Left colon (tissue), 1 donor: ENCODE measurements around a stretch of chr2.

DNA sequence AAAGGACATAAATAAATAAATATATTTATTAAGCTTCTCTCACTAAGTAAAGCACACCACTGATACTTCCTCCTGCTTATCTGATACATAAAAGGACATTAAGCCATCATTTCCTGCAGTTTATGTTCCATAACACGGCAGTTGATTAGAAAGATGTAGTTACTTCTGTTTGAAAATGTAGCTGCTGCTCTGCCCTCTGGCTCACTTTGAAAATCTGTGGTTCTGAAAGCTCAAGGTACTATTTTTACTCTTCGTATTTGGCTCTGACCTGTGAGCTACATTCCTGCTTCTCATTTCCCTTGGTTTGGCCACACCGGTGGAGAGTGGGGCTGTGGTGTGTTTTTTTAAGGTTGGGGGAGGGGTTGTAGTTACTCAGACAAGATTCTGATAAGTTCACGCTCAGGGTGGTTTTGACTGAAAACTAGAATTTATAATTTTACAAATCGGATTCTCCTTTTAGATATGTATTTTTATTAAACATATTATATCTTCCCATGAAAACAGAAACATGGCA is 12.8 kb upstream of the TTN start:
- PRO-cap = no peak

GRCh38 chr2:178863678-178864323 is 56.6 kb upstream of the TTN start:
- PRO-cap = no peak

GRCh38 chr2:179127152-179127489 is 77.2 kb upstream of the CCDC141 start:
- PRO-cap = no peak

- PRO-cap = no peak
Observed at GRCh38 chr2:179183013-179183270, 81.7 kb downstream of the SESTD1 start.

GRCh38 chr2:179272221-179273198 is 7.9 kb upstream of the SESTD1 start:
- PRO-cap = no peak

- PRO-cap = no peak
Observed at GRCh38 chr2:179945080-179945909, 61.8 kb downstream of the CWC22 start.

DNA sequence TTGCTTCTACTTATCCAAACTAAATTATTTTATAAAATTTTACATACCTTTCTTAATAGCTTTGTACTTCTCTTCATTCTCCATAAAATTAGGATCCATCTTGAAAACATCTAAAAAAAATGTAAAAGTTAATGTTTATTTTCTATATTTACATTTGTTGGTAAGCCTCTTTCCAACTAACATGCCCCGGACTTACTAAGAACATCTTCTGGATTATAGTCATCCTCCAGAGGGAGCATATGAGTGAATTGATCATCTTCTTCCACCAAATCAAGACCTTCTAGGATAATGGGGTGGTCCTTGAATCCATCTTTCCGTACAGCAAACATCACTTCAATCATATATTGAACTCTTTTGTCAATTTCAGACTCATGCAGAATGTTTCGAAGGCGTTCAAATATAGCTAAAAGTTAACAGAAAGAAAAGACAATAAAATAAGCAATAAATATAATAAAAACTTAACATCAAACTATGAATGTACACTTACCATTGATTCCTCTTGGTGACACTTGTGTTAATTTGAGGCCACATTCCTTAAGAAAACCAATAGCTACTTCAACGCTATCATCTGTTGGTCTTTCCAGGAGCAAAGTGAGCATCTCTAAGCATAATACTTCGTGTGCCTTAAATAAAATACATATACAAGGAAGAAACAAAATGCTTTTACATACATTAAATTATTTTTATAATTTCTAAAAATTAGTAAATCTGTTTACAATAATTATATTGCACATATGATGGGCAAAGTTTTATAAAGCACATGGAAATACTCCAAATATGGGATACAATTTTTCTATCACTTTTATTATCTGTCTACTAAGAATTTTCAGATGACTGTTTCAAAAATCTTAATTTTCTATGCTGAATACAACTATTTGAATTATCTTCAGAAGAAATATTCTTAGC is 36.4 kb downstream of the CWC22 start:
- PRO-cap = no peak

- PRO-cap = no peak
Observed at GRCh38 chr2:180125704-180126012, 118.6 kb upstream of the CWC22 start.

DNA sequence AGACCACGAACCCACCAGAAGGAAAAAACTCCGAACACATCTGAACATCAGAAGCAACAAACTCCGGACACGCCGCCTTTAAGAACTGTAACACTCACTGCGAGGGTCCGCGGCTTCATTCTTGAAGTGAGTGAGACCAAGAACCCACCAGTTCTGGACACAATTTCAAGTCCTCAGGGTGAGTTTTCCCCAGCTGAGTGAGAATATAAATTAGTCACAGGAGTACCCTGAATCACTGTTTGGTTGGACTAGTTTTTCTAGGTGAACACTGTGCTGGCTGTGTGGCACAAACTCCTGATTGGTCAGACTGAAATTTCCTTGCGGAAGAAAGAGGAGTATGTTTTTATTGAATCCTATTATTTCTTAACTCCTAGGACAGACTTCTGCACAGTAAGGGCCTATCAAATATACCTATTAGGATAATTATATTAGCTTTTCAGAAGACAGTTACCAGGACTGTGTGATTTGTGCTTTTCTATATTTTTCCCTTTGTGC is 288.1 kb upstream of the UBE2E3 start:
- PRO-cap = no peak

- PRO-cap = no peak
Observed at GRCh38 chr2:181054363-181055333, 74.2 kb downstream of the UBE2E3 start.

GRCh38 chr2:181165234-181165831 is 184.9 kb downstream of the UBE2E3 start:
- PRO-cap = no peak

DNA sequence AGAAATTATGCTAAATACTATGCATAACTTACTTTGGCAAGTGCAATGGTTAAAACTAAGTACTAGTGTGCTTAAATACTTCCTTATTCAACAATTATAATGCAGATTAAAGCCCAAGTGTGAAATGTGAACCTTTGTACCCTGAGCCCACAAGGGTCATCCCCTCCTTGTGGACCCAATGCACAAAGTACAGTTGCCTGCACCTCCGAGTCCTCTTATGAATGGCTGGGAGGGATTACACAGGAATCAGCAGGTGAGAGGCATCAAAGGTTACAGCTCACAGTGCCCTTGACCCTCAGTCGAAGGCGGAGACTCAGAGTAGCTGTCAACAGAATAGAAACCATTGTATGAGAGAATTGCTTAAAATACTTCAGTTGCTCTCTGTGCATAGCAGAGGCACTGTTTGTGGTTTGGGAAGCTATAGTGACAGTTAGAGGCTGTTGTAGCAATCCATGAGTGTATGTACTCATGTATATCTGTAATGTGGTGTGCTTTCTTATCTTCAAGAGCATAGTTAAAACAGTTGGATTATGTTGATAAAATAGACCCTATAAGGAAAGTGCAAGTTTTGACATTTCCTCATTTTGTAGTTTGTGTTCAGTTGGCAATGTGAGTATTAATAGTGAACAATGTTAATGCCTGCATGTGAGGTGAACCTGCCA is 151.6 kb upstream of the ITGA4 start:
- PRO-cap = bidirectional peak, plus-strand start at position 402 of the sequence, minus-strand start at position 217 of the sequence

GRCh38 chr2:181307450-181307962 is 149.7 kb upstream of the ITGA4 start:
- PRO-cap = no peak

DNA sequence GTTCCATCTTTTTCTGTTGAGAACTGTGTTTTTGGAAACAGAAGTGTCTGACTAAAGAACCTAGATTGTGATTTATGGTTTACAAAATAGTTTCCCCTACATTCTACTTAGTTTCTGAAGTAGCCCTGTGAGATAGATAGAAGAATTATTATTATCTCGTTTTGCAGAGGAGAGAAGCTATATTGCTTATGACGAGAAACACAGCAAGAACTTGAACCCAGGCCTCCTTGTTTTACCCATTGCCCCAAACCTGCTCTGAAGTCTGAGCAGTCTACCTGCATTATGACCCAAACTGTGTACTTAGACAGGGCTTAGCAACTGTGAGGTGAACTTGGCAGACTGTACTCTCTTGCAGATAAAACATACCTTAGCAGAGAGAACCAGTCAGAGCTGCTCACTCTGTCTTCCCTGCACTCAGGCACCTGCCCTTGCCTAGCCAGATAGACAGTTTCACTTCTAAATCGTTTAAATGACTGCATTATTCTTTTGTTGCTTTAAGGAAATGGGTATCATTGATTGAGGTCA is 20.2 kb downstream of the ITPRID2 start:
- PRO-cap = no peak

- PRO-cap = no peak
Observed at GRCh38 chr2:182714784-182715704, 1.0 kb upstream of the DNAJC10 start.

DNA sequence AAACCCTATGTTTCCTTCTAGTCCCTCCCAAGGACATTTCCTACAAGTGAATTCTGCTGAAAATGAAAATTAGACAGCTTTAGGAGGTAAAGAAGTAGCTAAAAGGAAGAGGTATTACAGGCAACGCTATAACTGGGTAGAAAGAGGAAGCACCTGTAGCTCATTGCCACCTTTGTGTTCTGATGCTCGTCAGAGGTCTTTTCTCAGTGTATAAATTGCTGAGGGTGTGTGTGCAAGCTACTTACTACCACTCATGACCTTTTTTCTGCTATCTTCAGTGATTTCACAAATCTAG is 1.4 kb downstream of the DNAJC10 start:
- PRO-cap = no peak

- PRO-cap = no peak
Observed at GRCh38 chr2:183013217-183014001, 24.8 kb downstream of the NCKAP1 start.

DNA sequence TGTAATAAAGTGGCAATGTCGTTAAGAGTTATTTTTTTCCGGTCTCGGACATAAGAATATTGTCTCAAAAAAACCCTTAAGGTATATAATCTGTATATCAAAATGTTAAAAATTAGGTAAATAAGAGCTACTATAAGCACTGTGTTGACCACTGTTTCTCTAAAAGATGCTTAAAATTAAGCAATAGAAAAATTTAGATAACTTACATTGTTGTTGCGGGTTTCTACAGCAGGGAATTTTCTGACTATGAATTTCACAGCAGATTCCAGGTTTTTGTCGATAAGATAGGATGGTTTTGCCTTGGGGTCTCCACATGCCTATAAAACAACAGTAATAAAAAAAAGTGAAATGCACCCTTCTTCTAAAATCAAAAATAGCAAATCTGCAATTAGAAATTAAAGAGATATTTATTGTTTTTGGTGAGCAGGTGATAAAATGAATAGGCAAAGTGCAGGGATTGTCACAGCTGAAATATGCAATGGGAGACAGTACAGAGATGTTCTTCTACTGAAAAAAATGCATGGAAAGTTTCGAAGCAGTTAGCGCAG is 14.6 kb downstream of the NCKAP1 start:
- PRO-cap = no peak

GRCh38 chr2:183078114-183078568 is 406 bp upstream of the DUSP19 start:
- PRO-cap = no peak

DNA sequence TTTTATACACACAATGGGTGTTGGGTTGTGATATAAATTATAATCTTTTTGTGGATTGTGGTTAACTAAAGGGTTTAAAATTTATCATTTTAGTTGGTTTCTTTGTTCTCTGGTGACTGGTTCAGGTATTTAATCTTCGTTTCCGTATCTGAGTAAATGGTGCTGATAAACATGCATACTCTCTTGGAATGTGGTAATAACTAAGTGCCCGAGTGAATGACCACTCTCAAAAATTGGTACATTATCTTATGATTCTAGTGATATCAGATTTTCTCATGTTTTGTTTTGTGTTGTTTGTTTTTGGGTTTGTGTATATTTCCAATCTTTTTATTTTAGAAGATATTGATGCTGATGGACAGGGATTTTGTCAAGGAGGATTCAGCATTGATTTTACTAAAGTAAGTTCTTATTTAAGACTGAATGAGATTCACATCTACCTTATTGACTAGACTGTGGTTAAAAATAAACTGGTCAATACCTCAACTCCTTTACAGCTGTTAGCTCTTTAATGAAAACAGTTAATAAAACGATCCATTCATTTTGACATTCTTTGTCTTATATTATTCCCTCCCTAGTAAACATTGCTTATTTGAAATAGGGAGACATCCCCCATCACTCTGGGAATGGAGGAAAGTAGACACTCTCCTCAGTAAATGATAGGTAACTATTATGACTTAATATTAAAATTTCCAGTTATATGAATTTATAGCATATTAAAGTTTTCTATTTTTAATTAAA is 40.8 kb downstream of the ITGAV start:
- PRO-cap = no peak